Omental fat pad (tissue), 4 donors: Measurements from ENCODE around the gene GFRAL.

DNA sequence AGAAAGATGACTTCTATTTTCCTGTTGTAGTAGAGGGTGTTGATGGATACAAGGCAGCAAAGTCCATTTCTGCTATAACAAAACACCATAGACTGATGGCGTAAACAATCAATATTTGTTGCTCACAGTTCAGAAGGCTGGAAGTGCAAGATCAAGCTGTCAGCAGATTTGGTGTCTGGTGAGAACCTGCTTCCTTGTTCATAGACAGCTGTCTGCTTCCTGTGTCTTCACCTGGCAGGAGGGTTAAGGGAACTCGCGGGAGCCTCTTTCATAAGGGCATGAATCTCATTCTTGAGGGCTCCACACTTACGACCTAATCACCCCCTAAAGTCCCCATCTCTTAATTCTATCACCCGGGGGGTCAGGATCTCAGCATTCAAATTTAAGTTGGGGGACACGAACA lies 83.0 kb upstream of the ELOVL5 start:
- PRO-cap: no peak
- RAMPAGE, long total RNA, 4 experiments: no peak in any of the 4 experiments

DNA sequence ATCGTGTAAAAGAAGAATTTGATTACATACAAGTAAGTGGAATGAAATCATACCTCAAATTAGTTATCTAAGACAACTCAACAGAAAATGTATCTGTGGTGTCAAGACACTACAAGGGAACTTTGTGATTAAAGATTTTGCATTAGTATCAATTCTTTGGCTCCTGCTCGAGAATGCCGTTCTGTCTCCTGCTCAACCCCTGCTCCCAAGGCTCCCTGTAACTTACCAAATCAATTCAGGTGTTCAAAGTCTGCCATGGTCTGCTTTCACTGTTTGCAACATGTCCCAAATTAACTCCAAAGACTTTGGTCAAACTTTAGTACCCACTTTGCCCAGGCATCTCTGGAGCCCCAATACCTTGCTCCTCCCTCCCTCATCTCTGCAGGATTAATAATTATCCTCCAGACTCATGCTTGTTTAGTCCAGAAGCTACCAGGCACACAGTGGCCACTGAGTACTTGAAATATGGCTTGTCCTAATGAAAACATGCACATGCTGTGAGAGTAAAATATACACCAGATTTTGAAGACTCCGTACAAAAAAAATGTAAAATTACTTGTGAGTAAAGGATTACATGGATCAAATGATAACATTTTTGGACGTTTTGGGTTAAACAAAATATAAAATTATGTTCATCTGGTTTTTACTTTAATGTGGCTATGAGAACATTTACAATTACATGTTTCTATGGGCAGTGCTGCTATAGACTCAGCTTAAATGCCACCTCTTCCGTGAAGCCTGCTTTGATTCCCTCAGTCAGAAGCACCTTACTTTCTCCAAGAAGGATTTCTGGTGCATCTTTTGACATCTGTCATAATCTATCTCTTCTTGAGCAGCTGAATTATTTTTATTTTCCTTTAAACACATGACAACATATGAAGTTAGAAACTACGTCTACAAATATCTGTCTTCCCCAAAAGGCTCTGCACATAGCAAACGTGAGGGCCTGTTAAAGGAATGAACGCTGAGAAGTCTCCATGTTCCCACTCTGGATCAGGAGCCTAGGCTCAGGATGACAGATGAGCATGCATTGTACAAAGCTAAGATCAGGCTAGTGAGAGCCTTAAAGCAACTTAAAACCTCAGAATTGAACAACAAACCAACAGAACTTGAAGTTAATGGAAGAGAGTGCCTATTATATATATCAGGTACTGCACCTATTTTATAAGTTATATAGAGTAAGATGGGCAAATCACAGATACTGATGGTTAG lies 30.0 kb downstream of the GCLC start:
- PRO-cap: no peak
- RAMPAGE, long total RNA, 4 experiments: no peak in any of the 4 experiments

GRCh38 chr6:53515754-53516349 lies 29.0 kb downstream of the GCLC start:
- PRO-cap: no peak
- RAMPAGE, long total RNA, 4 experiments: no peak in any of the 4 experiments

GRCh38 chr6:53544088-53544234 lies 940 bp downstream of the GCLC start:
- PRO-cap: no peak
- RAMPAGE, long total RNA, 4 experiments: no peak in any of the 4 experiments

- PRO-cap: no peak
- RAMPAGE, long total RNA, 4 experiments: no peak in any of the 4 experiments
Measured at GRCh38 chr6:53547677-53548780, 3.1 kb upstream of the GCLC start.

GRCh38 chr6:53635367-53635896 lies 30.1 kb downstream of the KLHL31 start:
- PRO-cap: no peak
- RAMPAGE, long total RNA, 4 experiments: no peak in any of the 4 experiments

- PRO-cap: no peak
- RAMPAGE, long total RNA, 4 experiments: no peak in any of the 4 experiments
Measured at GRCh38 chr6:53647602-53647801, 18.1 kb downstream of the KLHL31 start.

DNA sequence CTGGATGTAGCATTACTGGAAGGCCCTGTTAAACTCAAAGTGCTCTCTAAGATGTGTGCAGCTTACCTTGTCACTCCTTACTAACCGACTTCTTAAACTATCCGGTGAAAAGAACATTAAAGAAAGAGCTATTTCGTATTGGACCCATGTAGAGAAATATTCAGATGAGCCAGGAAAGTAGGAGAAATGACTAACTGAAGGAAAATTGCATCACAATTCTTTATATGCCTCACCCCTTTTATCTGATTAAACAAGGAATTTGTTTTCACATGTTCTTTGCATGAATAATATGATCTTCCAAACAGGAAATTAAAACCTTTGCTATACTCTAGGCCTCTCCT lies 42.0 kb upstream of the LRRC1 start:
- PRO-cap: no peak
- RAMPAGE, long total RNA, 4 experiments: no peak in any of the 4 experiments

GRCh38 chr6:53802983-53803371 lies 8.2 kb downstream of the LRRC1 start:
- PRO-cap: no peak
- RAMPAGE, long total RNA, 4 experiments: no peak in any of the 4 experiments

GRCh38 chr6:53856008-53856819 lies 61.4 kb downstream of the LRRC1 start:
- PRO-cap: no peak
- RAMPAGE, long total RNA, 4 experiments: no peak in any of the 4 experiments

DNA sequence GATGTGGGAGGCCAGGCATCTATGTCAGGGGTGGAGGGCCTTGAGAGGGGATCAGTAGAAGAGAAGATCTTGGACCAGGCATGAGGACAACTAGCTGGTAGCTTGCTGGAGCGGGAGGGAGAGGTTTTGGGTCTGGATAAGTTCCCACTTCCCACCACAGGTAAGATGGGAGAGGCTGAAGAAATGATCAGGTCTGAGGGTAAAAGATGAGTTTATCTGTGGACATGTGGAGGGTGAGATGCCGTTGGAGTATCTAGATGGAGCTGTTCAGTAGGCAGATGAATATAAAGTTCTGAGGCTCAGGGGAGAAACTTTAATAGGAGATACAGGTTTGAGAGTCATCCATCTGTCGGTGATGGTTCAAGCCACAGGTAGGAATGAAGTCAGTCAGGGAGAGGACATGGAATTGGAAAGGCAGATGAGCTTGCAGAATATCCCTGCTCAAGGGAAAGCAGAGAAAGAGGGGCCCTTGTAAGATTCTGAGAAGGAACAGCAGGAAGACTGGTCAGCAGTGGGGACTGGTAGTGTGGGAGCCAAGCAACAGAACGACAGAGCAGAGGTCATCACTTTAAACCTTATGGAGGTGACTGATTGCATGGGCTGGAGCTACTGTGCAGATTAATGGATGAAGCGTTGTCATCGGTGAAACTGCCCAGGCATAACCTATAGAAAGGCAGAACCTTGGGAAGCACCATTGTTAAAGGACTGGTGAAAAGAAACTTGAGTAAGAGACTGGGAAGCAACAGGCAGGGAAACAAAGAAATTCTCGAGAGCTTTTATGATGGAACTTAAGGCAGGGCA lies 62.2 kb downstream of the LRRC1 start:
- PRO-cap: no peak
- RAMPAGE, long total RNA, 4 experiments: no peak in any of the 4 experiments

DNA sequence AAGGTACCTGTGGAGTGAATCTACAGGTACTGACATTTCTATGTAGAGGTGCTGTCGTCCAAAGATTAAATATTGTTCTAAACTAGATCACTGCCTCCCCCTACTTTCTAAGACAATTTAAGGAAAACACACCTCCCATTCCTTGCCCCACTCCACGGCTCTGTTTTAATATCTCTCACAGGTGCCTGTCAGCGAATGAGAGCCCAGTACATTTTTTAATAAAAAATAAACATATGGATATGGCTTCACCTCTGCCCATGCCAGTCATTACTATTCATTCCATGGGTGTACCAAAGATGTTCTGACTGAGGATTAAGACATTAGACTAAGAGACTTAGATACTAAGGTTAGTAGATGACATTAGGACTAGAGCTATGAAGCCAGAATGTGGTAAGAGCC lies 57.8 kb downstream of the FAM83B start:
- PRO-cap: no peak
- RAMPAGE, long total RNA, 4 experiments: no peak in any of the 4 experiments

- PRO-cap: no peak
- RAMPAGE, long total RNA, 4 experiments: no peak in any of the 4 experiments
Measured at GRCh38 chr6:55277354-55277817, 49.9 kb upstream of the GFRAL start.

DNA sequence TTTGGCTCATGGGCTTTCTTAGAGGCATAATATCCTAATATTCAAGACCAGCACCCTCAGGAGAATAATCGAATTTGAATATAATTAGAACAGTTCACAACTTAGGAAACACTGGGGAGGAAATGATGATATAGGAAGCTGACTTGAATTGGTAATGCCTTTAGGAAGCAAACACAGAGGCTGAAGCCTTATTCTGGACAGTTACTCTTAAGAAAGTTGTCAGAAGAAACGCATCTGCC lies at the start of gene GFRAL:
Gene GFRAL (plus strand): TSS at position 189 of the 239 bp plus-strand sequence.
- PRO-cap: no peak
- RAMPAGE, long total RNA, 4 experiments: no peak in any of the 4 experiments

GRCh38 chr6:56374862-56375523 lies 127.6 kb upstream of the COL21A1 start:
- PRO-cap: no peak
- RAMPAGE, long total RNA, 4 experiments: no peak in any of the 4 experiments

- PRO-cap: no peak
- RAMPAGE, long total RNA, 4 experiments: no peak in any of the 4 experiments
Measured at GRCh38 chr6:56527383-56527793, 280.0 kb upstream of the COL21A1 start.

DNA sequence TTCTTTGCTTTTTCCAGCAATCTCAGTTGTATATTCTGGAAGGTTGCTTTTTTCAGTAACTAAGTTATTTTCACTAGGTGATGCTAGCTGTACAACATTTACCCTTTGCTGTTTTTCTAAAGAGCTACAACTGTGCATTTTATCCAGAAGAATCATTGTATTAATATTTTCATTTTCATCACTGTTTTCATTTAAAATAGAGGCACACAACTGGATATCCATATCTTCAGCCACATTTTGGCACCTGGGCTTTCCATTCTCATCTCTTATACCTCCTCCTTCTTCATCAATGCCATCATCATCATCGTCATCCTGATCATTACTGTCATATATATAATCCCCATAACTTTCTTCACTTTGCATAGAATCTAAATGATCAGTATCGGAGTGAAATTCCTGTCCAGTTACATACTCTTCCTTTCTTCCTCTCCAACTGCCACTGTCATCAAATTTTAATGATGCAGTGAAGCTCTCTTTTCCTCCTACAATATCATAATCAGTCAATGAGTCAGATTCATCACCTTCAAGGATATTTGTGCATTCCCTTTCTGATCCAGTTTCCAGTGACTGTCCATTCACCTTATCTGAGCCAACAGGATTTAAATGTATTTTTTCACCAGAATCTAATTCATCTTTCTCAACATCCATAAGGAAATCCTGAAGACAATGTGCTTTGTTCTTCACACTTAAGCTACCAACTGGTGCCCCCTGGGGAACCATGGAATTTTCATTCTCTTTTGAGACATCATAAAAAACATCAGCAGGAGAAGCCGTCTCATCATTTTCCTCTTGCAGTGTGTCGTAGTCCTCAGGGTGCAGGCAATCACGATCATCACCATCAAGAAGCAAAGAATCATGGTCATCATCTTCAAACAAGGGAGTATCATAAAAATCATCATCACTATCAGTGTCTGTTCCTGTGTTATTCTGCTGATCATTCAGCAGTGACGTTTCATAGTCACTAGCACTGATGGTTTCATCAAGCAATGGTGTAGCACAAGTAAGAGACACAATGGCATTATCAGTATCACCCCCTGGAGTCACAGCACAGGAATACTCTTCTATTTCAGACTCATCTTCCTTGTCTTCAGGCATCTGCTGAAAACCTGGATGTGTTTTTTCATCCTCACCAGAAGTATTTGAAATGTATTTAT lies 348.3 kb downstream of the DST start:
- PRO-cap: no peak
- RAMPAGE, long total RNA, 4 experiments: no peak in any of the 4 experiments

GRCh38 chr6:56690563-56691132 lies 264.0 kb downstream of the DST start:
- PRO-cap: no peak
- RAMPAGE, long total RNA, 4 experiments: no peak in any of the 4 experiments

- PRO-cap: no peak
- RAMPAGE, long total RNA, 4 experiments: no peak in any of the 4 experiments
Measured at GRCh38 chr6:56953350-56954035, 1.1 kb downstream of the DST start.

GRCh38 chr6:57252873-57253470 lies 30.9 kb upstream of the RAB23 start:
- PRO-cap: no peak
- RAMPAGE, long total RNA, 4 experiments: no peak in any of the 4 experiments